ENCODE data around the gene MPPED1.

DNA sequence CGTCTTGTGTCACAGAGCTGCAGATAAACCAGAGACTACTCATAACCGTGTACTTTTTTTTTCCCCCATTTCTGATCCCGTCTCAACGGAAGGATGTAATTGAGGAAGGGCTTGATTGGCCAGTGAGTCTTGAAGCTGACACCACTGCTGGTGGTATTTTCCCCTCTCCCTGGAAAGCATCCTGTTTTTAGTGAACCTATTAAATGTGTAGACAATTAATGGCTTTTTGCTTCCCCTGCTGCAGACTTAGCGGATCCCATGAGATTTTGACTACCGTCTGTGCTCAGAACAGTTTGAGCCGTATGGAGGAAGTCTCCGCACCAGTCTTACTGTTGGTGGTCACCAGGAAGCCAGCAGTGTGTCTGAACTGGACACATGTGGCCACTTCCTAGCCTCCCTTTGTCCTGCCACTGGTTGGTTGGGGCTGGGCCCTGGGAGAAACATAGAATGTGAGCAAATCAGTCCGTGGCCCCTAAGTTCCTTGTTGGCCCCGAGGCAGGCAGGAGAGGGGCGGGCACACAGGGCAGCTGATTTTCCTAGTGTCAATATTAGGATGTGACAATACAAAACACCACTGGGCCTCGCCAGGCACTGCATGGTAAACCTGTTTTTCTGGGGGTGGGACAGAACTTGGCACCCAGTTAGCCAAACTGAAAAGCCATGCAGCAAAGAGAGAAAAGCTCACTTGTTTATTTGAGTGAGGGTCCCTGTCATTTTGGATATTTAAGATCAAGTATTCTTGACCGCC lies 3.2 kb downstream of the BIK start:
- PRO-cap, 7 experiments, result no peak in any of the 7 experiments
- RAMPAGE, long total RNA, 2 experiments, result no peak in any of the 2 experiments

DNA sequence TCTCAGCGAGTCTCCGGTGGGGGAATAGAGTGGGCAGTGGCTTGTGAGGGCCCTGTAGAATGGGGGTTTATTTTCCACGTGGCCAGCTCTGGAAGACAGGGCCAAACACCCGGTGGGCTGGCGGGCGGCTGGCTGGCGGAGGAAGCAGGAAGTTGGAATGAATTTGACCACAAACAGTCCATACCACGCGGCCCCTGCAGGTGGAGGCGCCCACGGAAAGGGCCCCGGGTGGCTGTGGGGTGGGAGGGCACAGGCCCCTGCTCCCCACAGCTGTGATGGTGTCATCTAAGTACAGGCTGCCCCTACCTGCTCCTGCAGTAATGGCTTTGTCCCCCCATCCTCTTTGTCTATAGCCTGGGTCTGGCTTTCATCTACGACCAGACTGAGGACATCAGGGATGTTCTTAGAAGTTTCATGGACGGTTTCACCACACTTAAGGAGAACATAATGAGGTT lies 15.0 kb downstream of the MCAT start:
- PRO-cap, 7 experiments, result no peak in any of the 7 experiments
- RAMPAGE, long total RNA, 2 experiments, result no peak in any of the 2 experiments

DNA sequence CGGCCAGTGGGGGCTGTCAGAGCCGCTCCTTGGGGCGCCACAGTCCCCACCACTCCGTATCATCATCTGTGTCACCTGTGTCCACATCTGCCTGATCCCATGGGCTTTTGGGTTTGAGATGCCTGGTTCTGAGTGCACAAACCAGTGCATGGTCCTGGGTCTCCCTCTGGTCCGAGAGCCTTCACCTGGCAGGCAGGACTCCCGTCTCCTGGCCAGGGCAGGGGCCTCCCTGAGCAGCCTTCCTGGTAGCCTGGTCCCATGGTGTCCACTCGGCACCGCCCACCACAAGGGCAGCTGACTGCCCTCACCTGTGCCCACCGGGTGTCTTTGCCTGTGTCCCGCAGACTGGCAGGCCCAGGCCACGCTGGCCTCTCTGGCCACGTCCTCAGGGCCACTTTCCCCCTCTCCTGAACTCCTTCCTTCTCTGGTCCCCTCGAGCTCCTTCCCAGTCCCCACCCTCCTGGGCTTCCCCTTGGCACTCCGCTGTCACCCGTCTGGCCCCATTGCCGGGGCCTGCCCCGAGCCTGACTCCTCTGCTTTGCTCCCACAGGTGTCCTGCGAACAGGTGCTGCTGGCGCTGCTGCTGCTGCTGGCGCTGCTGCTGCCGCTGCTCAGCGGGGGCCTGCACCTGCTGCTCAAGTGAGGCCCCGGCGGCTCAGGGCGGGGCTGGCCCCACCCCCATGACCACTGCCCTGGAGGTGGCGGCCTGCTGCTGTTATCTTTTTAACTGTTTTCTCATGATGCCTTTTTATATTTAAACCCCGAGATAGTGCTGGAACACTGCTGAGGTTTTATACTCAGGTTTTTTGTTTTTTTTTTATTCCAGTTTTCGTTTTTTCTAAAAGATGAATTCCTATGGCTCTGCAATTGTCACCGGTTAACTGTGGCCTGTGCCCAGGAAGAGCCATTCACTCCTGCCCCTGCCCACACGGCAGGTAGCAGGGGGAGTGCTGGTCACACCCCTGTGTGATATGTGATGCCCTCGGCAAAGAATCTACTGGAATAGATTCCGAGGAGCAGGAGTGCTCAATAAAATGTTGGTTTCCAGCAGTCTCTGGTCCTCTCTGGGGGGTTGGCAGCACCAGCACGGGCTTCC lies 14.2 kb downstream of the MCAT start:
- PRO-cap, 7 experiments, result no peak in any of the 7 experiments
- RAMPAGE, long total RNA, 2 experiments, result no peak in any of the 2 experiments

GRCh38 chr22:43153694-43154142 lies 2.4 kb downstream of the TSPO start:
- PRO-cap, 7 experiments, result no peak in any of the 7 experiments
- RAMPAGE, long total RNA, 2 experiments, result no peak in any of the 2 experiments

DNA sequence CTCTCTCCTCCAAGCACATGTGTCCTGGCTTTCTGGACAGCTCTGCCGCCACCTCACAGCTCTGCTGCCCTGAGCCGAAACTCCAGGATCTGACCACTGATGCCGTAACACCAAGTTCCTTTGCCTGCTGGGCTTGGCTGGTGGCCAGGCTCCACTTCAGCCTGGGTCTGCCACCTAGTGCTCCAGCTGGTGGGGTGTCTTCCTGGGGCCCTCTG lies 52.9 kb downstream of the SCUBE1 start:
- PRO-cap, 7 experiments, result peak in 4 of 7 experiments; most common plus-strand start position 56 of the sequence (in 1); most common minus-strand start position 95 of the sequence (in 2)
- RAMPAGE, long total RNA, 2 experiments, result no peak in any of the 2 experiments

DNA sequence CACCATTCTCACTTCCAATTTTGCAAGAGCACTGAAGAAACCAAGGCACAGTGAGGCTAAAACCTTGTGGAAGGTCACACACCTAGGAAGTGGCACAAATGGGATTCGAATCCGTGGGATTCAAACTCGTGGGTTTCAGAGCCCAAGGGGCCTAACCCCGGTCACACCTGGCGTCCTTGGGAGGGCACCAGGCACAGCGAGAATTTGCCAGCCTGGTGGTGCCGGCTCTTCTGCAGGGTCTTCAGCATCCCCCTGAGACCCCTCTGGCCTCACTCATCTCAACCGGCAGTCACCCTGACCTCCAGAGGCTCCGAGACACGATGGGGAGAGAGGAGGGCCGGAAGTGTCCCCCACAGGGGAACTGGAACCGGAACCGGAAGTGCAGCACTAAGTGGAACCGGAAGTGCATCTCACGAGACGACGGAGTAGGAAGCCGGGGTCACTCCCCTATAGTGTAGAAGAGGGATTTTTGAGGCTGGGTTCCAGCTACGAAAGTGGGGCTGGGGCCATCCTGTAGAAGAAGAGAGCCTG lies 22.4 kb downstream of the SCUBE1 start:
- PRO-cap, 7 experiments, result no peak in any of the 7 experiments
- RAMPAGE, long total RNA, 2 experiments, result no peak in any of the 2 experiments

GRCh38 chr22:43411505-43412556 lies at the start of gene MPPED1:
Gene MPPED1, plus strand, starts transcription at chr22:43412014.
- PRO-cap, 7 experiments, result peak in 7 of 7 experiments; most common plus-strand start chr22:43411909 (in 4); most common minus-strand start chr22:43412141 (in 7)
- RAMPAGE, long total RNA, 2 experiments, result no peak in any of the 2 experiments

GRCh38 chr22:43926029-43926313 lies 2.4 kb downstream of the PNPLA3 start:
- PRO-cap, 7 experiments, result no peak in any of the 7 experiments
- RAMPAGE, long total RNA, 2 experiments, result no peak in any of the 2 experiments

DNA sequence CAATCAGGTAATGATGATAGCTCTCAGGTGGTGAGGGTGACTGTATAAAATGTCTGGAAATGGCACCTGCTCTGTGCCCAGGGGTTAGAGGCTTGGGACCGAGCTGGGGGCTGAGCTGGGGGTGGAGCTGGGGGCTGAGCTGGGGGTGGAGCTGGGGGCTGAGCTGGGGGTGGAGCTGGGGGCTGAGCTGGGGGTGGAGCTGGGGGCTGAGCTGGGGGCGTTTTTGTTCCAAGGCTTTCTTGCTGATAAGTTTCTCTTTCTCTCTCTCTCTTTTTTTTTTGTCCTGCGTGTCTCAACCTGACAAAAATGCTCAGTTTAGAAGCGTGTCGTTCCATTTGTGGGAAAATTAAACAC lies 32.7 kb downstream of the PARVB start:
- PRO-cap, 7 experiments, result peak in 7 of 7 experiments; most common plus-strand start position 226 of the sequence (in 4); most common minus-strand start position 105 of the sequence (in 2)
- RAMPAGE, long total RNA, 2 experiments, result no peak in any of the 2 experiments

GRCh38 chr22:44068849-44069358 lies 44.8 kb downstream of the PARVB start:
- PRO-cap, 7 experiments, result no peak in any of the 7 experiments
- RAMPAGE, long total RNA, 2 experiments, result no peak in any of the 2 experiments

- PRO-cap, 7 experiments, result peak in 2 of 7 experiments; most common minus-strand start chr22:44182692 (in 2)
- RAMPAGE, long total RNA, 2 experiments, result no peak in any of the 2 experiments
Measured at GRCh38 chr22:44182266-44183152, 1.8 kb downstream of the PARVG start.

DNA sequence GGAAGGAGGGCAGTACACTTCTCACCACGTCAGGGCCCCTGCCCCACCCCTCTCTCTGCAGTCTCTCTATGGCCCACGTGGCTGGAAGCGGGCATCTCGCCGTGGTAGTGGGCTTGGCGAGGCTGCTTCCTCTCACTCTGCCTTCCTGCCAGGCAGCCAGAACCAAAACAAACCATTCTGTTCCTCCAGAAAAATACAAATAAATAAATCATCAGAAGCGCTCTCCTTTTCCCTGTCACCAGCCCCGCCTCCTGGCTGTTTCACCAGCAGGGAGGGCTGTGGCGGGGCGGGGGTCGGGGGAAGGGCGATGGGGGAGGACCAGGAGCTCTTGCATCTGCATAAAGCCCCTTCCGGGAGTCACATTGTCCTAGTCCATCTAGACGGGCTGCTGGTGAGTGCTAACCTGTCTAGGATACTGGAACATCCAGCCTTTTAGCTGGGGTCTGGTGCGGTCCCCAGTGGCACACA lies 20.8 kb downstream of the SHISAL1 start:
- PRO-cap, 7 experiments, result no peak in any of the 7 experiments
- RAMPAGE, long total RNA, 2 experiments, result no peak in any of the 2 experiments

DNA sequence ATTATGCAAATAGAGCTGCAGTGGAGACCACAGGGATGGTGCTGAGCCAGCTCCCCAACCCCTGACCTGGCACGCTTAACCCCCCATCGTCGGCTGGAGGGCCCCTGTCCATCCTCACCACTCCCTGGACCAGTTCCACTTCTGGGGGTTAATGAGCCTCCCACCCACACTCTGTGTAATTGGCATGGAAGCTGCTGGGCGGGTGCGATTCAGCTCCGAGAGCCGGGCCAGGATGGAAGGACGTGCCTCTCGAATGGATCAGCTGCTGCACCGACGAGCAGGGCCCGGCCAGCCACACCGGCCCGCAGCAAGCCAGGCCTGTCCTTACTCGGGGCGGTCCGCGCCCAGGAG lies 4.2 kb upstream of the SHISAL1 start:
- PRO-cap, 7 experiments, result no peak in any of the 7 experiments
- RAMPAGE, long total RNA, 2 experiments, result no peak in any of the 2 experiments

DNA sequence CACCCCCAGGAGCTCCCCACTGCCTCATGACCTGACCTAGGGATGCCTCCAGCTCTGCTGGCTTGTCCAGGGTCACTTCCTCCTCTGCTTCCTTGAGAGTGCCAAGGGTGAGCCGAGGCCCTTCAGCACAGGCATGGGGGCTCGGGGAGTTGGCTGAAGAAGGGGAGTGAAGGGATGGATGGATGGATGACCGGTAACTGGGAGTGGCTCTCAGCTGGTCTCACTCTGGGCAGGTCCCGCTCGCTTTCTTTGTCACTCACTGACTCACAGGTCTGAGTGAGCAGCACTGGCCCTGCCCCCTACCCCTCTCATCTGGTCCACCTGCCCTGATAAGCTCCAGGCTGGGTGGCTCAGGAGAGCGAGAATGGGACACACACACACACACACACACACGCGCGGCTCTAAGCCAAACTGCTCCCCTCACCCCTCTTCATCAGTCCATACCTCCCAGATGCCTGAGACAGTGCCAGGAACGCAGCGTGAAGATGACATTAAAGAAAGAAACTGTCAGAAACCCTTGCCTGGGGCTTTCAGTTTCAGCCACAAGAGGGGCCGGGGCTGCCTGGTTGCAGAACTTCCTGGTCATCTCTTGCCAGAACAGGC lies 16.4 kb upstream of the SHISAL1 start:
- PRO-cap, 7 experiments, result no peak in any of the 7 experiments
- RAMPAGE, long total RNA, 2 experiments, result no peak in any of the 2 experiments

- PRO-cap, 7 experiments, result peak in 4 of 7 experiments; most common minus-strand start chr22:44332001 (in 3)
- RAMPAGE, long total RNA, 2 experiments, result no peak in any of the 2 experiments
Measured at GRCh38 chr22:44331780-44332710, 19.3 kb upstream of the SHISAL1 start.

DNA sequence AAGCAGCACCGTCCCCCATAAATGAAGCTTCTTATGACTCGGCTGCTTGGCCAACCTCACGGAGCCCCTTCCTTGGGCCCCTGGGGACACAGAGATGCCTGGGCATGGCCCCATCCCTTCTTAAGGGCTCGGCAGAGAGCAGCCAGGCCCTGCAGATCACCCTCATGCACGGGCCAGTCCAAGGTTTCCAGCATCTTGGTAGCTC lies 92.7 kb upstream of the PRR5 start:
- PRO-cap, 7 experiments, result no peak in any of the 7 experiments
- RAMPAGE, long total RNA, 2 experiments, result no peak in any of the 2 experiments

- PRO-cap, 7 experiments, result no peak in any of the 7 experiments
- RAMPAGE, long total RNA, 2 experiments, result no peak in any of the 2 experiments
Measured at GRCh38 chr22:44755808-44756551, 3.6 kb downstream of the ARHGAP8 start.

DNA sequence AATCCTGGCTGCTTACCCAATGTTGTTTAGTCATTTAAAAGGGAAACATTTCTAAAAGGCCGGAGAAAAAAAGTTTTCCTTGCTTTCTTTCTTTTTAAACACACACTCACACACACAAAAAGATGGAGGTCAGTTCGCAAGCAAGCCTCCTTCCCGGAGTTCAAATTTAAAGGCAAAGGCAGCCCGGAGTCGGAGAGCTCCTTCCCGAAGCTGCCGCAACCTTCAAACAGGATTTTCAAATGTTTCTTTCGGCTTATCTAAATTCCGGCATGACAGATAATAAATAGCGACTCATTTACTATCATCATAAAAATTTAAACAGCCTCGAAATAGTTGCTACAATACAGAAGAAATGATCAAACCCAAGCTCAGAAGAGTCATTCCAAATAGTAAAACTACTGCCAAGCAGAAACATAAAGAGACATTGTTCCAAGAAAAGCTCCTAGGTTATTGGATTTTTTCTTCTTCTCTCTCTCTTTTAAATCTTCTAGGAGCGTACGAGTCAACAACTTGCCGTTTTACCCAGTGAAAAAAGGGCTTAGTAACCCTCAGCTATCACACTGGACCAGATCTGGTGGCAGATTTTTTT lies 3.4 kb downstream of the PHF21B start:
- PRO-cap, 7 experiments, result peak in 2 of 7 experiments; most common plus-strand start position 109 of the sequence (in 1); most common minus-strand start position 230 of the sequence (in 1)
- RAMPAGE, long total RNA, 2 experiments, result no peak in any of the 2 experiments

- PRO-cap, 7 experiments, result no peak in any of the 7 experiments
- RAMPAGE, long total RNA, 2 experiments, result no peak in any of the 2 experiments
Measured at GRCh38 chr22:45165167-45165463, 1.4 kb downstream of the NUP50 start.

DNA sequence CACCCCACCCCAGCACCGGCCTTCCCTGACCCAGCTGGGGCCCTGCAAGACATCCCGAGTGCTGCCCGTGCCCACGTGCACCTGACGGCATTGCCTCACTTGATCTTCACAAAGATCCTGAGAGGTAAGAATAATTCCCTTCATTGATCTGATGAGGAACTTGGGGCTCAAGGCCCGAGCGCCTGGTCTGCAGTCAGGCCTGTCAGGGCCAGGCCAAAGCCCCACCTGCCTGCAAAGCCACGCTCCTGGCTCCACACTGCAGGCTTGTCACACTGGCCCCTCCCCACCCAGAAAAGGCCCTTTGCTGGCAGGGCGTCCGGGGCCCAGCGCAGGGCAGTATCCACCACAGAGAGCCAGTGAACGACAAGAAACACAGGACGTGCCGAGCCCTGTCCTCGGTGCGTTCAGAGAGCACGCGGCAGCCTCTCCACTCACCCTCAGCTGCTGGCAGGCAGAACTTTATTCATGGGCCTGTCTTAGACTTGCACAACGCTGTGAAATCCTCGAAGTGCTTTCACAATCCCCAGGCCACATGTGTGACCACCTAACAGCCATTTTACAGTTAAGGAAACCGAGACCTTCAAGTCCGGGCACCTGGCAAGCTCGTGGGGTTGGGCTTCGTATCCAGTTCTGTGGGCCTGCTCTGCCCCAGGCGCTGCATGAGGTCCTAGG lies 14.8 kb downstream of the KIAA0930 start:
- PRO-cap, 7 experiments, result no peak in any of the 7 experiments
- RAMPAGE, long total RNA, 2 experiments, result no peak in any of the 2 experiments